LNCaP clone FGC (cell line): ENCODE measurements around a stretch of chr4.

GRCh38 chr4:26766103-26766648 is 94.5 kb upstream of the STIM2 start:
- RRBS, 2 experiments: no CpG with 5 or more reads among the region's 2 CpGs

GRCh38 chr4:26780492-26781112 is 80.0 kb upstream of the STIM2 start:
- RRBS, 2 experiments: no CpG with 5 or more reads among the region's 2 CpGs

- RRBS, 2 experiments: no CpG with 5 or more reads among the region's 2 CpGs
Measured at GRCh38 chr4:26822164-26822532, 38.5 kb upstream of the STIM2 start.

- RRBS, 2 experiments: no CpG with 5 or more reads among the region's 3 CpGs
Measured at GRCh38 chr4:31145322-31146000, 425.3 kb downstream of the PCDH7 start.

GRCh38 chr4:36228446-36229044 is 15.8 kb downstream of the ARAP2 start:
- RRBS, 2 experiments: no CpG with 5 or more reads among the region's 5 CpGs

DNA sequence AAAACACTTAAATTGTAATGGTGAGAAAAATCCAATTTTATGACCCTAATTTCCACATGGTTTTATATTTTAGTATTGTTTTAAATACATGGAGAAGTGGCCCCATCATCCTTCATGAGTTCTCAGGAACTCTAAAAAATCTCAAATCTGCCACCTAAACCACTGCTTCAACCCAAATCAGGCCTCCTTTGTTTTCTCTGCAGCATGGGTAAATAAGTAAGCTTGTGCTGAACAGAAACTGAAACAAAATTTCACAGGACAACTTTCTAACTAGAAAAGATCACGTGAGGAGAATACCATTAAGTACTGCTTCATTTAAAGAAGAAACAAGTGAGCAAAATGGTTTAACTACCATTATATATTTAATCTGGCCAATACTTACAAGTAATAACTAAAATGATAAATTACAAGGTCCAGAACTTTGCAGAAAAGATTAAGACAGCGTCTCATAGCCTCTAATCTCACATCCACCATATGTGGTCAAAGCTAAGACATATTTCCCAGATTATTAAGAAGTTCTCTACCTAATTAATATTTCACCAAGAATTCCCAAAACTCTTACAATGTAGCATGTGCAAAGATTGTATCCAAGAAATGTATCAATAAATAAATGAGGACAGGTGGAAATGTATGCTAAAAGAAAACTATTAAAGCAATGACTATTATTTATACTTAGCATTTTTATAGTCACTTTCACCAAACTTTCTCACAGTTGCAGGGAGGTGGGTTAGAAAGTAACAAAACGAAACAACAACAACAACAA is 2.4 kb downstream of the ARAP2 start:
- RRBS, 2 experiments: no CpG with 5 or more reads among the region's 3 CpGs

- RRBS, 2 experiments: no CpG with 5 or more reads among the region's 8 CpGs
Measured at GRCh38 chr4:36286037-36286714, 4.8 kb downstream of the DTHD1 start.

GRCh38 chr4:37454324-37454968 is 721 bp downstream of the C4orf19 start:
- RRBS, 2 experiments: no CpG with 5 or more reads among the region's 8 CpGs

GRCh38 chr4:37665447-37666317 is 20.5 kb downstream of the RELL1 start:
- RRBS, 2 experiments: no CpG with 5 or more reads among the region's 9 CpGs

- RRBS, 2 experiments: no CpG with 5 or more reads among the region's 4 CpGs
Measured at GRCh38 chr4:37676646-37677334, 9.4 kb downstream of the RELL1 start.

- RRBS, 2 experiments: no CpG with 5 or more reads among the region's 2 CpGs
Measured at GRCh38 chr4:37884868-37885446, 5.9 kb upstream of the TBC1D1 start.

DNA sequence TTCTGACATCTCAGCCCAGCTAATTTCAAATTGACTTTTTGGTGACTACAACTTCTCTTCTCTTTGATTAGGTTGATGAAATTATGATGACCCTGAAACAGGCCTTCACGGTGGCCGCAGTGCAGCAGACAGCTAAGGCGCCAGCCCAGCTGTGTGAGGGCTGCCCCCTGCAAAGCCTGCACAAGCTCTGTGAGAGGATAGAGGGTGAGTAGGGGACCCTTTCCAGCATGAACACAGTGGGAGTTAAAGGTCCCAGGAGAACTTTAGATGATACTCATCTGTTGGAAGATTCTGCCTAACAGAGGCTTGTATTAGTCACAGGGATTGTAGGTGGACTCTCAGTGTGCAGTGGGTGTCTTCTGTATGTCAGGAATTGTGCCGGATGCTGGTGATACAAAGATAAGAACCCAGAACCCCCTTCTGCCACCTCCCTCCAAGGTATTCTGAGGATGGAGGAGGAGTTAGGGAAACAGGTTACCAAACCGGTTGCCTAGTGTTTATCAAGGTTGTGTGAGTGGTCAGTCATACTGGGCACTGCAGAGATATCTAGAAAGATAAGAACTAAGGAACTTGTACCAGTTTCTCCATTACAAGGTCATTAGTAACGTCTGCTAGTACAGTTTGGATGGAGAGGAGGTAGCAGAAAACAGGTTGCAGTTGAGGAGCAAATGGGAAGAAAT is 61.5 kb downstream of the PTTG2 start:
- RRBS, 2 experiments: 46 to 53% methylated on average over 2 of the region's 6 CpGs

- RRBS, 2 experiments: no CpG with 5 or more reads among the region's 6 CpGs
Measured at GRCh38 chr4:38050419-38050928, 90.3 kb downstream of the PTTG2 start.

- RRBS, 2 experiments: no CpG with 5 or more reads among the region's 9 CpGs
Measured at GRCh38 chr4:38093967-38094808, 134.0 kb downstream of the PTTG2 start.

DNA sequence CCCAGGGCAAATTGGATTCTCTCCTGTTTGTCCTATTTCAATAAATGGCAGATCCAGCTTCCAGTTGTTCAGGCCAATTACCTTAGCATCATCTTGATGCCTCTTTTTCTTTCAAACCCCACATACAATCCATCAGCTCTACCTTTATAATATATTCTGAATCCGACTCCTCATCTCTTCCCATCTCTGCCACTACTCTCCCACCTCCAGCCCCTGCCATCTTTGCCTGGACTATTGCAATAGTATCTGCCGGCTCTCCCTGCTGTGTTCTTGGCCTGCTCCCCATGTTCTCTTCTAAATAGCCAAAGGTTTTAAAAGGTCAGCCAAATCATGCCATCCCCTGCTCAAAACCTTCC is 265.9 kb downstream of the PTTG2 start:
- RRBS, 2 experiments: no CpG with 5 or more reads among the region's 2 CpGs

DNA sequence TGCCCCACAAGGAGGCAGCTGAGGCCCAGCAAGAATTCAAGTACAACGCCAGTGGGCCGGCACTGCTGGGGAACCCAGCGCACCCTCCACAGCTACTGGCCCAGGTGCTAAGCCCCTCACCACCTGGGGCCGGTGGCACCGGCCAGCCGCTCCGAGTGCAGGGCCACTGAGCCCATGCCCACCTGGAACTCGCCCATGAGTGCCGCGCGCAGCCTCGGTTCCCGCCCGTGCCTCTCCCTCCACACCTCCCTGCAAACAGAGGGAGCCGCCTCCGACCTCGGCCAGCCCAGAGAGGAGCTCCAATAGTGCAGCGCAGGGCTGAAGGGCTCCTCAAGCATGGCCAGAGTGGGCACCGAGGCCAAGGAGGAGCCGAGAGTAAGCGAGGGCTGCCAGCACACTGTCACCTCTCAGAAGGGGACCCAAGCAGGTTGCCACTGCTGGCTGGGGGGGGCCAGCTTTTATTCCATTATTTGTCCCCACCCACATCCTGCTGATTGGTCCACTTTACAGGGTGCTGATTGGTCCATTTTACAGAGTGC is 338.9 kb upstream of the KLF3 start:
- RRBS, 2 experiments: no CpG with 5 or more reads among the region's 21 CpGs

DNA sequence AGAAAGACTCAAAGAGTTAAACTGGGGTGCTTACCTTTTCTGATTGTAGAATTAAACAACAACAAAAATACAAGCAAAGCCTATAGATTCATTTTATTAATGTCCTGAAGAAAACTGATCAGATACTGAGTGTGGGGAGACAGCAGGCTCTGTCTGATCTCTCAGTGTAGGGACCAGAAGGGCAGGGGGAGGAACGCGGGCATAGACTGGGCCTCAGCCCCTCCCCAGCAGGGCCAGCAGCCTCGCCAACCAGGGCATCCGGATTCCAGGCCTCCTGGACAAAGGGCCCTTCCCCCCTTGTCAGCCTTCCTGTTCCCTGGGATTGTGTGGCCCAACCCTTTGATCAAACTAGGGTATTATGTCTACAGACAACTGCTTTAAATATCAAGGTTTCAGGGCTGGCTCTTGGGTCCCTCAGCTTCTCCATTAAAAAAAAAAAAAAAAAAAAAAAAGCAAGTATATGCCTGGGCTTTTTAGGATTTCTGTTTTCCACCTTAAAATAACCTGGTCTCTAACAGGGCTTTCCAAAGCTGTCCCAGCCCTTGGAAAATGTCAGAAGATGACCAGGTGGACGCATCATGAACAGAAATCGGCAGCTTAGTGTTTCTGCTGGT is 239.4 kb upstream of the KLF3 start:
- RRBS, 2 experiments: no CpG with 5 or more reads among the region's 6 CpGs

DNA sequence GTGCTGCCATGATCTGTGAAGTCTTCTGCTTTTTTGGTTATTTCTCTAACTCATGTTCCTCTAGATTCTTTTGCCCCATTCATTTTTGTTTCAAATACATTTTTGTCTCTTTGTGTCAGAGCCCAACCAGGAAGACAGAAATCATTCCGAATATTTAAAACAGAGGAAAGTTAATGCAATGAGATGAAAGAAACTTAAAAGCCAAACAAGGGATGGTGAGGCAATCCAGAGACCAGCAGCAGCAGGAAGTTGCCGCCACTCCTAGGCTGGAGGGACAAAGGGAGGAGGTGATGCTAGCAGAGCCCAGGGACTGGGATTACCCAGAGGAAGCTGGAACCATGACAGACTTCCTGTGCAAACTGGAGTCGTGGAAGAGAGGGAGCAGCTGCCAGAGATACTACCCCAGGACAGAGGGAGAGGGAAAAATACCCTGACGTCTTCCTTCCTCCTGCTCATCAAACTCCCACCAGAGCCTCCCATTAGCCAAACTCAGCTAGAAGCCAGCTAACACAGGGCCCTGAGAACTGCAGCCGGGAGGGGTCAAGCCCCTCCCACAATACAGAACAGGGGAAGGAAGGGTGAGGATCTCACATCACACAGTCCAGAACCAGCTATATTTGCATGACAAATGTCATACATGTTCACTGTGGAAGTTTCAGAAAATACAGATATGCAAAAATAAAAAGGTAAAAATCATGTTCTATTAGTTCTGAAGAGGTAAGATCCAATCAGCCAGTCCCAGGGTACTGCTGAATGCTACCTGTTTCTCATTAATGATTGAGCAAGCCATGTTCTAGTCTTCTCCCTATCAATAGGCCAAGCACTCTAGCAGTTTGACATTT is 101.2 kb upstream of the KLF3 start:
- RRBS, 2 experiments: no CpG with 5 or more reads among the region's 5 CpGs

- RRBS, 2 experiments: no CpG with 5 or more reads among the region's 6 CpGs
Measured at GRCh38 chr4:38605795-38606449, 58.1 kb upstream of the KLF3 start.

DNA sequence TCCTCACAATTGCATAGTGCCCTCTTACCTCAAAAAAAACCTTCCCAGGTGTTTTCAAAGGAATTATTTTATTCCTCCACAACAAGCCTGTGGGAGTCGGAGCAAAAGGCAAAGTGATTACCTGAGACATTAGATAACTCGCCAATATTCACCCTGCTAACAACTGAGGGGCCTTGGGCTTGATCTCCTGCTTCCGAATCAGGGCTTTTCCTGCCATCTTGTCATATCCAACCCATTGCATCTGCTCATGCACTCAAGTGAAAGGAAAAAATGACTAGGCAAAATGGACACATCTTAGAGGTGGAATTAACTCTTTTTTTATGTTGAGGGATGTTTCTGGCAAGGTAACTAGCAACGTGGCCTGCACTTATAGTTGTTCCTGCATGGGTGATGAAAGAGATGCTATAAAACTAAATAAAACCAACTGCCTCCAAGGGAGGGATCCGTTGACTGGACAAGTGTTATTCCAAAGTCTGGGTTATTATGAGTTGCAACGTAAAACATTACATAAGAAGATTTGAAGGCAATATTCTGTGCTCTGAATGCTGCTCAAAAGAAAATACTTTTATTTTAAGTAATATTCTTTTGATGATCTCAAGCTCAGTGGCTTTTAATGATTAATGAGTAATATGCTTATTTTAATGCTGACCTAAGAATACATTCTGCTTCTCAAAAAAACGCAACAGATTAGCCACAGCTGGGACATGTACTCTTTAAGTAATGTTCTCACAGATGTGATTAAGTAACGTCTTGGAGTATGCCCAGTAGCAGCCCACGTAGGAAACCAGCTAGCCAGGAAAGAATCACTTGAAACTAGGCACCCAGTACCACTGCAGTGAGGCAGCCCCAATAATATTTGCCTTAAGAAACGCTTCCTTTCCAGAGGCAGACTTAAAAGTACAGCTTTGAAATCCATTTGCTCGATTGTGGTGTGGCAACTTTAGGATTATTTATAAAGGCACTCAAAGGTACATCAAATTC is 27.4 kb downstream of the KLF3 start:
- RRBS, 2 experiments: no CpG with 5 or more reads among the region's 11 CpGs